Mesenchymal stem cell of Wharton's jelly (primary cell): ENCODE results near the genes CHAF1A, TNFAIP8L1 and ARRDC5.

GRCh38 chr19:4268152-4268947 is 10.7 kb upstream of the SHD start:
- CAGE, long polyA plus RNA = no peak

- CAGE, long polyA plus RNA = no peak
These were observed 5.9 kb downstream of the FSD1 start for GRCh38 chr19:4310186-4310870.

GRCh38 chr19:4388130-4389172 is 11.9 kb downstream of the SH3GL1 start:
- CAGE, long polyA plus RNA = no peak

DNA sequence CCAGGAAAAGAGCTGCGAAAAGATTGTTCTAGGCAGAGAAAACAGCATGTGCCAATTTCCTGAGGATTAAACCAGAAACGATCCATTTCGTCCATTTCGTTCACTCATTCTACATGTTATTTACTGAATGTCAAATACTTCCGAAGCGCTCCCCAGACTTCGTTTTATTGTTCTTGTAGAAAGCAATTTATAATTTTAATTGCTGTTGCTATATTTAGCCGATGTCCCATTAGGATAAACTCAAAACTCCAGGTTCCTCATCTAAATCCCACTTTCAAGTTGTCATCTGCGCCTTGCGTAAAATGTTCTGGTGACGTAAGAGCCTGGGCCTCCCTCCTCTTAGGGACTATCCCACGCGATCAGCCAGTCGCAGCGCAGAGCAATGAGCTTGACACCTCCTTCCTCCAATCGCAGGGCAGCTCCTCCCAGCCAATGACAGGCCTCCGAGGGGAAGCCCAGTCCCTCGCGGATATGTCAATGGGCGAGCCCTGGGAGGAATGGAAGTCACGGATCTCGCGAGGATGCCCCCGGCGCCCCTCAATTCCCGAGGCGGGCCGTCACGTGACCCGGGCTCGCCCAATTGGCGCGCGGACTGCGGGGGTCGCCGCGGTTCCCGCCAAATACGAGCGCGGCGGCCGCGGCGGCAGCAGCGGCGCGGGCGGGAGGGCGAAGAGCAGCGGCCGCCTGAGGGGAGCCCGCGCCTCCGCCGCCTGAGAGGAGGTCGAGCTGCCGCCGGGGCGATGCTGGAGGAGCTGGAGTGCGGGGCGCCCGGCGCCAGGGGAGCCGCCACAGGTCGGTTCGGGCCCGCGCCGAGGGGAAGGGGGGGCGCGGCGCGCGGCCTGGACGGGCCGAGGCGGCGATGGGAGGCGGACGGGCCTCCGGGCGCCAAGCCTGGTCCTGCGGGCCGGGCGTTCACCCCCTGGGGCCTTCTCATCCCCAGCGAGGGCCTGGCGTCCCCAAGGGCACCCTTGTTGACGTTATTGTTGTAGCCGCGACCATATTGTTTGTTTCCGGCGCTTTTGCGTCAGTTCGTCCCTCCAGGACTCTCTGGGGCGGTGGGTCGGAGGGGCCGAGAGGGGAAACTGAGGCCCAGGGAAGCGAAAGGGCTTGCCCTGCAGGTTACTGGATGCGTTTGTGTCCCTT is at the start of gene CHAF1A:
CHAF1A (plus strand) TSS at position 618 of the 1,143 bp plus-strand sequence.
- CAGE, long polyA plus RNA = no peak

GRCh38 chr19:4574652-4575943 is 15.6 kb upstream of the SEMA6B start:
- CAGE, long polyA plus RNA = no peak

DNA sequence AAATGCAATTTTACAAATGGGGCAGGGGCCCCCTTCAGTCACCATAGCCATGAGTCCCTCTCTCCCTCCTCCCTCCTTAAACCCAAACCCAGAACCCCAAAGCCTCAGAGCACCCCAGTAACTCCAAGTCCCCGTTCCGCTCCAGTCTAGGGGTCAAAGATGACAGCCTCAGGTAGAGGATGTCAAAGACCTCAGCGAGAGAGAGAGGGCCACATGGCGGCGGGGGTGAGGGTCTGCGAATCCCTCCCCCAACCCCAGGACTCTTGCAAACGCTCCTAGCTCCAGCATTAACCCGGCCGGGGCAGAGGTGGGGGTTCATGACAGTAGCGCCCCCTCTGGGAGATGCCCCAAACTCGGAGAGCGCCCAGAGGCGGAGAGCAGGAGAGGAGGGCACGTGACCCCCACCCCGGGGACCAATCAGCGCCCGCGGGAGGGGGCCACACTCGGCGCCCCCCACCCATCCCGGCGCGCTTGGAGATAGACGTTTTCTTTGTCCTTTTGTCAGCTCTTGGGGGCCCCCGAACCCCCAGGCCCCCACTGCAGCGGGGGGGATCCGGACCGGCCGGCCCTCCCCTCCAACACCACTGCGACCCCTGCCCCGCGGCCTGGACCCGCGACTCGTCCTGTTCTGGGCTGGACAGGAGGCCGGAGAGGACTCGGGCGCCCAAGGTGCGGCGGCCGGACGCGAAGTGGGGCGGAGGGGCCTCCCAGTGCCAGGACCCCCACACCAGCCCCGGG is 20.8 kb upstream of the SEMA6B start:
- CAGE, long polyA plus RNA = no peak

GRCh38 chr19:4584949-4585387 is 25.5 kb upstream of the SEMA6B start:
- CAGE, long polyA plus RNA = no peak

DNA sequence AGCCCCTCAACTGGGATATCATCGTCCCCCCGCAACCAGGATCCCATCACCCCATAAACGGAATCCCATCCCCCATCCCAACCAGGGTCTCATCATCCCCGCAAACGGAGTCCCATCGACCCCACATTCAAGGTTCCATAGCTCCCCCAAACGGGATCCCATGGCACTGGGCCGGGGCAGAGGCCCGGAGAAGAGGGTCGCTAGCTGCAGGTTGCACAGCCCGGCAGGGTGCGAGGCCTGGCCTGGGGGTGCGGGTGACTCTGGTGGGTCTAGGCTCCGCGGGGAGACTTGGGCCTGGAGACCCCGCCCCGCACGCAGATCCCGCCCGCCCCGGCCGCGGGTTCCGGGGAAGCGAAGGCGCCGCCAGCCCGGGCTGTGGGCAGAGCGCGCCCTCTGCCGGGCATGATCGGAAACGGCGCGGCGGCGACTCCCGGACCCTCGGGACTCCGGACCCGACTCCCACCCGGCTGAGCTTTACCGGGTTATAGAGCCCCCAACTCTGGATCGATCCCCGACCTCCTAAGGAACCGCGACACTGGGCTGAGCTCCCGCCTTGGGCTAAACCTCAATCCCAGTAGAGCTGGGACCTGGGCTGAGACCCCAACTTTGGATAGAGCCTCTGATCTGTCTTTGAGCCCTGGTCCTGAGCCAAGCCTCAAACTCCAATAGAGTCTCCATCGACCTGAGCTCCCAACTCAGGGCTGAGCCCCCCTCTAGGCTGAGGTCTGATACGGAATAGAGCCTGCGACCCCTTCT is 3.1 kb upstream of the TNFAIP8L1 start:
- CAGE, long polyA plus RNA = no peak

DNA sequence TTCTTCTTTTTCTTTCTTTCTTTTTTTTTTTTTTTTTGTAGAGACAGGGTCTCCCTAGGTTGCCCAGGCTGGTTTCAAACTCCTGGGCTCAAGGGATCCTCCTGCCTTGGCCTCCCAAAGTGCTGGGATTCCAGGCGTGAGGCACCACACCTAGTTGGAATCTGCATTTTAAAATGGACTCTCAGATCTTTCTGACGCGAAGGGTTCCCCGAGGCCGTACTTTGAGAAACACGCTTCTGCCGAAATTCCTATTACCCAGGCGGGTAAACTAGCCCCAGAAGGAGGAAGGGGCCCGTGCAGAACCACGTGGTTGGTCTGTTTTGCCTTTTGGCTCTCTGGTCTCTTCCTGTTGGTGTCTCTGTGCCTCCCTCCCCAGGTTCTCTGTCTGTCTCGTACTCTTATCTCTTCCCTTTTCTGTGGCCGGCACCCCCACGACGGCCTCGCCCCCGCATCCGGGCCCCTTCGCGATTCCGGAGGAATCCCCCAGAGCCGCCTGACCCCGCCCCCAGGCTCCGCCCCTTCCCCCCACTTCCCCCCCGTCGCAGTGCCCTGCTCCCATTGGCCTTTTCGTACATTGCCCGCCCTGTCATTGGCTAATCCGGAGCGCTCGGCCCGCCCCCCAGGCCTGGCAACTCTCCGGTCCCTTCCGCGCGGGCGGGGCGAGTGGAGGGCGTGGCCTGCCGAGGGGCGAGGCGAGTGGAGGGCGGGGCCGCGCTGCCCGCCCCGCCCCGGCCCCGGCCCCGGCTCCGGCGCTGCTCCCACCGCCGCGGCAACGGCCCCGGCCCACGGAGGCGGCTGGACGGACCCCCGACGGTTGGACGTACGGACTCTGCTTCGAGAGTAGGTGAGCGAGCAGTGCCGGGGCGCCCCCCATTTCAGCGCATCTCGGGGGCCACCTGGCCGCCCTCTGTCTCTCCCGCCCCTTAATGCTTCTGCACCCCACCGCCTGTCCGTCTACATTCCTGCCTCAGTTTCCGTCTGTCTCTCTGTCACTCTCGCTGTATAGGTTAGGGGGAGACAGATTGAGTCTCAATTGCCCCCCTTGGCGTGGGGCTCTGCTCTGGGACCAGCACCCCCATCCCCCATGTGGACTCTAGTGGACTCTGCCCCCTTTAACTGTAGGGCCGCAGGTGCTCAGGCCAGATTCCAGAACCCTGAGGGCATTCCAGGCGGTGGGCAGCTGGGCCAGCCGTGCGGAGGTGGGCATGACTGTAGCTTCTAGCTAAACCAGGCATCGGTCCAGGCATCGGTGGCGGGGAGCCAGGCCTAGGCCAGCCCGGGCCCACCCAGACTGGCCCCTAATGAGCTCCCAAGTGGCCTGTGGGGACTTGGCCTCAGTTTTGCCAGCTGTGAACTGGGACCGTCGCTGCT is at the start of gene TNFAIP8L1:
TNFAIP8L1 (plus strand) TSS at position 731 of the 1,371 bp plus-strand sequence.
- CAGE, long polyA plus RNA = no peak

DNA sequence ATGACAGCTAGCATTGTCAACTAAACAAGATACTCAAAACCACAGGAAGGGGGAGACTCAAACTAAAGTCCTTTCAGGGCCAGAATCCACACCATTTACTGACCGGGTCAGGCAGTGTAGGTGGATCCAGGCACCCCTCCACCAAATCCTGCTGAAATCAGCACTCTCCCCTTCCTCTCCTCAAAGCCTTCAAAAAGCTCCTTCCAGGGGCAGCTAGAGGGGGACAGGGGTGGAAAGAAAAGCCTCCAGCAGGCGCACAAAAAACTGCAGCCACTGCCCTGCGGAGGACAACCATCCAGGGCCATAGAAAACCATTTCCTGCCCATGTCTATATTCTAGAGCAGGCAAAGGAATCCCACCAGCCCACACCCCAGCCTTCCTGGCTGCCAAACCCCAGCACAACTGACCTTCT is 1.5 kb downstream of the DPP9 start:
- CAGE, long polyA plus RNA = no peak

DNA sequence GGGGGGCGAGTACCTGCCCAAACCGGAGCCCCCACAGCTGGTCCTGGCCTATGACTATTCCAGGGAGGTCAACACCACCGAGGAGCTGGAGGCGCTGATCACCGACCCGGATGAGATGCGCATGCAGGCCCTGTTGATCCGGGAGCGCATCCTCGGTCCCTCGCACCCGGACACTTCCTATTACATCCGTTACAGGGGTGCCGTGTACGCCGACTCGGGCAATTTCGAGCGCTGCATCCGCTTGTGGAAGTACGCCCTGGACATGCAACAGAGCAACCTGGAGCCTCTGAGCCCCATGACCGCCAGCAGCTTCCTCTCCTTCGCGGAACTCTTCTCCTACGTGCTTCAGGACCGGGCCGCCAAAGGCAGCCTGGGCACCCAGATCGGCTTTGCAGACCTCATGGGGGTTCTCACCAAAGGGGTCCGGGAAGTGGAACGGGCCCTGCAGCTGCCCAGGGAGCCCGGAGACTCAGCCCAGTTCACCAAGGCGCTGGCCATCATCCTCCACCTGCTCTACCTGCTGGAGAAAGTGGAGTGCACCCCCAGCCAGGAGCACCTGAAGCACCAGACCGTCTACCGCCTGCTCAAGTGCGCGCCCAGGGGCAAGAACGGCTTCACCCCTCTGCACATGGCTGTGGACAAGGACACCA is 1.4 kb downstream of the FEM1A start:
- CAGE, long polyA plus RNA = no peak

GRCh38 chr19:4902770-4903041 is at the start of gene ARRDC5:
TSS of gene ARRDC5 (minus strand) at chr19:4902896.
- CAGE, long polyA plus RNA = no peak

DNA sequence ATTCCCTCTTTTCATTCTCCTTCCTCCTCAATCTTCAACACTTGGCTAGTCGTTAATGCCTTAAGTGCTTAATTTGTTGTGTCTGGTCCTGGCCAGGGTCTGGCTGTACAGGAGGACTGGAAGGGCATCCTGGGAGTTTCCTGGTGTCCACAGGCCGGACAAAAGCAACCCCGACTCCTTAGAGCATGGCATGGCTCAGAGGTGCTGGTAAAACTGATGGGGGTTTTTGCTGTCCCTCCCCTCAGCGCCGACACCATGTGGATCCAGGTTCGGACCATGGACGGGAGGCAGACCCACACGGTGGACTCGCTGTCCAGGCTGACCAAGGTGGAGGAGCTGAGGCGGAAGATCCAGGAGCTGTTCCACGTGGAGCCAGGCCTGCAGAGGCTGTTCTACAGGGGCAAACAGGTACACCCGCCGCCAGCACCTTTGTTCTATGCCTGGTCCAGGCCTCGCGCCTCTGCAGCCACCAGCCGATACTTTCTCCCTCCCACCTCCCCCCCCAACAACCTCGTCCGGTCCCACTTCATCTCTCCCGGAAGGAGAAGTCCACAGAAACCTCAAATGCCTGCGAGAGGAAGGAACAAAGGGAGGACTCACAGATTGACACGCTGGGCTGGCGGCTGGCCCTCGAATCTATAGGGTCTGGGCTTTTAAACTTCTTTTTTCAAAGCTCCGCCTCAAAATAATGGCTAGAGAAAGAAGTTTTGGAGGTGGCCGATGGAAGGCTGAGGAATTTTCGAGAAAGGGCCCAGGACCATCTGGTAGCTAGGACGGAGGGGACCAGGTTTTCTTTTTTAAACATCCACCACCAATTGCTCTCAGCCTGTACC is 1.5 kb downstream of the UHRF1 start:
- CAGE, long polyA plus RNA = no peak

DNA sequence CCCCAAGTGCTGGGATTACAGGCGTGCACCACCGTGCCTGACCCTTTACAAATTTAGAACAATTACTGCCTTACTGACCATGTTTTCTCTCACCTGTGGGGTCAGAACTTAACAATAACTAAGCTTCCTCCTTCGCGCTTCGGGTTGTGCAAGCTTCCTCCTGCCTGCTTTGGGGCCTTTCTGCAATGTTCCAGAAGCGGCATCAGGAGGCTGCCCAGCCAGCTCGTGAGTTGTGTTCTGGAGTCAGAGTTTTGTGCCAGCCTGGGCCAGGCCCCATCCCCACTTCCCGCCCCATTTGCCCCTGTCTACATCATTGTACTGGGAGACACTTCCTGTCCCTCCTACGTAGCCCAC is 13.2 kb downstream of the UHRF1 start:
- CAGE, long polyA plus RNA = no peak

- CAGE, long polyA plus RNA = no peak
These were observed 2.4 kb downstream of the KDM4B start for GRCh38 chr19:4971181-4971864.

DNA sequence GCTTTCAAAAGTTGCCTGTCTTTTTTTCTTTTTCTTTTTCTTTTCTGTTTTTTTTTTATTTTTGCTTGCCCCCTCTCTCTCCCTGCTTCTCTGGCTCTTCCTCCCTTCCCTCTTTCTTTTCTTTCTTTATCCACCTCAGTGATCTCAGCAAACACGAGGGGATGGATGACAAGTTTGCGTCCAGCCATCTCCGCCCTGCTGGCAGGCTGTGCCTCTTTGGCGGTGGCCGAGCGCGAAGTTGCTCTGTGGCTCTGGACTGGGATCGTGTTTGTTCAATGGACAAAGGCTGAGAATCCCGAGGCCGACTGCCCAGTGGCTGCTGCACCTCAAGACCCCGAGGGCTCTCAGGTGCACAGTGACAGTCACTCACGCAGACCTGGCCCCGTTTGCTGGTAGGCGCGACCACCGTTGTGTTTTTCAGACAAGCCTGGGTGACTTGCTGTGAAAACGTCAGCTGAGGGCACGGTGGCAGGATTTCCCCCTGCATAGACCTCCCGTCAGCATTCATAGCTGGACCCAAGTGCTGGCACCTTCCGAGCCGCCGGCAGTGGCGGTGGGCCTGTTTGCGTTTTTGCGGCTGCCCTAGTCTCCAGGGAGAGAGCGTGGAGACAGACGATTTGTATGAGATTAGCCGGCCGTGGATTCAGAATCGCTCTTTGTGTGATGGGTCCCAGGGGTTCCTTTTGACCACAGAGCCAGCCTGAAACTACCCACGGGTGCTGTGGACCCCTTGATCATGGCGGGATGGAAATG is 8.3 kb downstream of the KDM4B start:
- CAGE, long polyA plus RNA = no peak

DNA sequence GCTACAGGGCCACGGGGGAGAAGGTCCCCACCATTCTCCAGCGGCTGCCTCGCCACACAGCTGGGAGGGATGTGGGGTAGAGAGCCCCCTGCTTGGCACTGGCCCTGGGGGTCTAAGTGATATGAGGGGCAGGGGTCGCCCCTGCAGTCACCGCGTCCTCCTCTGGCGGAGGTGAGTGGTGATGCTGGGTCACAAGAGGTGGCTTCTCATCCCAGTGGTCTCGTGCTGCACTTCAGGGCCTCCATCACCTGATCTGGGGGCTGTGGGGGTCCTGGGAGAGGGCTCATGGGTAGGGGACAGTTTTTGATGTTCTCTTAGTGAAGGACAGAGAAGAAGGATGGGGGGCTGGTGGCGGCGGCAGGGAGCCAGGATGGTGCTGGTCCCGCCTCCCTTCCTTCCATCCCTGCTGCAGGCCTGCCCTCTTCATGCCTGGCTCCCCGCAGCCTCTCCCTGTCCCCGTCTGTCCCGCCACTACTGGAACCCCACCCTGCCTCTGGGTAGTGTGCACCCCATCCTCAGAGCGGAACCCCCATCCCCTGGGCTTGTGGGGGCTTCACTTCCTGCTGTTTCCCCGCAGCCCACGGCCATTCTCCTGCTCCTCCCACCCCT is 36.9 kb downstream of the KDM4B start:
- CAGE, long polyA plus RNA = no peak

DNA sequence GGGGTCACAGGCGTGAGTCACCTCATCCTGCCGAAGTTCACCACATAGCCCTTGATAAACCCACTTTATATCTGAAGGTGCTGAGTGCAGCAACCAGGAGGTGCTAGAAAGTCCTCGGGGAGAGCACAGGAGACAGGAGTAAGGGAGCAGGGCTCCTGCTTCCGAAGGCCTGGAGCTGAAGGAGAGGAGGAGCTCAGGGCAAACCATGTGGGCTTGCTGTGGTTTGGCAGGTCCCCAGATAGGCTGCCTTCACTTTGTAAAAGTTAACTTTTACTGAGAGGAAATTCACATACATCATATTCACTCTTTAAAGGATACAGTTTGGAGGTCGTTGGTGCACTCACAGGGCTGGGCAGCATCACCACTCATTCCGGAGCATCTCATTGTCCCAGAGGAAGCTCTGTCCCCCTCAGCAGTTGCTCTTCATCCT is 49.4 kb downstream of the KDM4B start:
- CAGE, long polyA plus RNA = no peak

DNA sequence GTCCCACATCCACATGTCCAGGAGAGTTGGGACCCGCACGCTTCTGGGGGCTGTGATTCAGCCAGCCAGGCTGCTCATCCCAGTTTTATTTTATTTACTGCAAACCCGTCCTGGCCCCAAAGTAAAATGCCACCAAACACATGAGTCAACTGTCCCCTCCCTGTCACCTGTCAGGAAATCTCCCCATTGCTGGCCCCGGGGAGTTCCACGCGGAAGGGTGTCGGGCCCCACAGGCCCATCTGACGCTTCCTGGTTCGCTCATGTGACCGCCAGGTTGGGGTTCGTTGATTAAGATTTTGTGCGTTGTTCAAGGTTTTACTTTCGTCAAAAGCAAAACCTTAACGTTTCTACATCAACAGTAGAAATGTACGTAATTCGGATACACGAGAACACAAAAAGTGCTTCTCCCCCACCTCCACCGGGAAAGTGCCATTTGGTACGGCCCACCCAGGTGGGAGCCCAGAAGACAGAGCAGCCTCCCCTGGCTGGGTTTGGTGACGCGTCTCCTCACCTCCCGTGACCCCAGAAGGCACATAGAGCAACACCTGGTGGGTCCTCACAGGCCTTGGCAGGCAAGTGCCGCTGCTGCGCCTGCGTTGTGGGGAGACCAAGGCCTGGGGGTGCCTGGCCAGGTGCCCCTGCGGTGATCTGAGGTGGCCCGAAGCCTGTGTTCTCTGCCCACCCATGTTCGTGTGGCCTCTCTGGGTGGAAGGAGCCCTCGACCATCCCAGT is 161.5 kb downstream of the KDM4B start:
- CAGE, long polyA plus RNA = no peak

DNA sequence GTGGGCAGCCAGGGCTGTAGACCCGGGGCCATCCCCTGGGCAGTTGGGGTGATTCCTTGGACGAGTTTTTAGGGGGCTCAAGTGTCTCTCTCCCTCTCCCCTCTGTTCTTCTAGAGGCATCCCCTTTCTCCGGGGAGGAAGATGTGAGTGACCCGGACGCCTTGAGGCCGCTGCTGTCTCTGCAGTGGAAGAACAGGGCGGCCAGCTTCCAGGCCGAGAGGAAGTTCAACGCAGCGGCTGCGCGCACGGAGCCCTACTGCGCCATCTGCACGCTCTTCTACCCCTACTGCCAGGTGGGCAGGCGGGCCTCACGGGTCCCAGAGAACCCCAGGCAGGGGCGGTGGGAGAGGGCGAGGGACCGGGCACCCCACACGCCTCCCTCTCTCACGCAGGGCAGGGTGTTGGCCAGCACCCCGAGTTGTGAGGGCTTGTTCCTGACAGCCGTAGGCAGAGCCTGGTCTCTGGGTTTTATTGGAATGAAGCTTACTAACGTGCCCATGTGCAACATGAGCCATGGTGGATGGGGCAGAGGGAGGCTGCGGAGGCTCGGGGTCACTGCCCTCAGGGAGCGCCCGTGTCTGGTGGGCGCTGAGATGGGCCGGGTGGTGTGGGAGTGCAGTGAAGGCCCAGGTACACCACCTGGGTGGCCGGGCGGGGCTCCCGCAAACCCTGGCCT is 165.0 kb downstream of the KDM4B start:
- CAGE, long polyA plus RNA = no peak